Jurkat, Clone E6-1 (cell line): Measurements from ENCODE around the genes MED14 and CASK.

DNA sequence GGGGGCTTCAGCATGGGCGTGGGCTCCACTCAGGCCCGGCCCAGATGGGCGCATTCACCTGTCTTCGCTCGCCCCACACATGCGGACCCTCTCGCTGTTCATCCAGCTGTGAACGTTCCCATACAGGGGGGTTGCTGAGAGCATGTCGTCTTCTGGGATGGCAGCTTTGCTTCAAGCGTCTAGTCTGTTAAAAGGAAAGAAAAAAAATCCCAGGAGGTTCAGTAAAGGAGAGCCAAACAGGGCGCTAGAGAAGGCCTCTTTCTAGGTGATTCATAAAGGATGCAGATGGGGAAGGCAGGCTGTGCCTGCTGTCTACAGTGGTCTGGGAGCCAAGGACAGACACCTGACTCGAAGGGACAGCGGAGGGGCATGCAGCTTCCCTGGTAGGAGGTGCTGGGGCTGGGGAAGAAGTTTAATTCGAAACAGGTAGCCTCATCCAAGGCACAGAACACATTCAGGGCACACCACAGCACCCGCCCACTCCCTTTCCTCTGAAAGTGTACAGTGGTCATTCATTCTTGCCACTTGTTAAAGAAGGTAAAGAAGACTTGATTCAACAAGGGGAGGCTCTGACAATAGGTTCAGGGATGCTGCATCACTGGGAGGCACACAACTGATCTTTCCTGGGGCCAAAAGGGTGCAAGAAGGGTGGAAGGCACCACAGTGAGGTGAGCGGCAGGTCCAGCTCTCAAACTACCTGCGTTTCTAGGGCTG, 19.8 kb downstream of the BCOR start:
- RRBS = no CpG with 5 or more reads among the region's 17 CpGs

GRCh38 chrX:40092496-40093358, 5.0 kb downstream of the BCOR start:
- RRBS = no CpG with 5 or more reads among the region's 13 CpGs

DNA sequence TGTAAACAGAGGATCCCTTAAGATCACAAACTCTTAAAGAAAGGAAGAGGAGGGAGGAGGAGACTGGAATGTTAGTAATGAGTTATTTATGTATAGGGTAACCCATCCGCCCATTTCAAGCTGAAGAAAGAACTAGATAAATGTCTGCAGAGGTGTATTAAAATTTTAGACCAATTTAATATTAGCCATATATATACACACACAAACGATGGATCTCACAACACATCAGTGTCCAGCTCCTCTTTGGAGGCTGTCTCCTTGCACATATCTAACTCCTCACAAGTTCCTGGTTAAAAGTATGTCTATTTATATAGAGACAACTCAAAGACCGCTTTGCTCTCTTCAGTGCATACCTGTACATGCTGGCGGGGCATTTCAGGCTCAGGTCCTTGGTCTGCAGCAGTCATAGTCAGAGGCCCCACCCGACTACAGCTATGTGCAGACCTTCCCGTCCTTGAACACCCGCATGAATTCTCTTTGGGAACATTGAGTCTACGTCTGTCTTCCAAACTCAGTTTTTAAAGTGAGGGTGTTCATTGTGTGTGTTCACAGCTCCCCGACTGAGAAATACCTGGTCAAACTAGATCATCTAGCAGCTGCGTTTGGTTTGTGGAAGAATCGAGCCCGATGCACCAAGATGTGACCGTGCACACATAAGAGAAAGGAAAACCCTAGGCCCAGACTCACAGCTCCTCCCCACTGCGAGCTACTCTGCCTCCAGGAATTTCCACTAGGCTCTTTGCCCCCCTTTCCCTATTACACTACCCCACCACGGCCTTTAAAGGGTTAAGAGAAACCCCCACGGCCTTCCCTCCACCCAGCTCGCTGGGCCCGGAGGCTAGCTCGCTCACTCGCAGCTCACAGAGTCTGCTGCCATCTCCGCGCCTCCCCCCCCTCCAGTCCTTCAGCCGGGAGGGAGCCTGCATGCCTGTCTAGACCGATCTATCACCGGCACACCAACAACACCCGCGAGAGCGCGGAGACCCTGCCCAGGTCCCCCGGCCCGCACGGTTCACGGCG, 4.1 kb downstream of the BCOR start:
- RRBS = 84% methylated on average over 9 of the region's 34 CpGs

DNA sequence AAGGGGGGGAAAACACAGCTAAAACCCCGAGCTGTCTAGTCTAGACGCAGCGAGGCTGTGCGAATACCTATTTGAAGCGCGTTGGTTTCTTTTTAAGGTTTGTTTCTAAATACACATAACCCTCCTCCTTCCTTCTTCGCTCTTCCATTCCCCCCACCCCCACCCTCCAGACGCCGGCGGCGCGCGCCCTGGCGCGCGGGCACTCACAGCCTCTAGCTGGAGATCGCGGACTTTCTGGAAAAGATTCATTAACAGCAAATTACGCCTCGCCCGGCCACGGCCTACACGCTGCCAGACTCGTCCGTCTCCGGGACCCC, 2.2 kb downstream of the BCOR start:
- RRBS = no CpG with 5 or more reads among the region's 26 CpGs

DNA sequence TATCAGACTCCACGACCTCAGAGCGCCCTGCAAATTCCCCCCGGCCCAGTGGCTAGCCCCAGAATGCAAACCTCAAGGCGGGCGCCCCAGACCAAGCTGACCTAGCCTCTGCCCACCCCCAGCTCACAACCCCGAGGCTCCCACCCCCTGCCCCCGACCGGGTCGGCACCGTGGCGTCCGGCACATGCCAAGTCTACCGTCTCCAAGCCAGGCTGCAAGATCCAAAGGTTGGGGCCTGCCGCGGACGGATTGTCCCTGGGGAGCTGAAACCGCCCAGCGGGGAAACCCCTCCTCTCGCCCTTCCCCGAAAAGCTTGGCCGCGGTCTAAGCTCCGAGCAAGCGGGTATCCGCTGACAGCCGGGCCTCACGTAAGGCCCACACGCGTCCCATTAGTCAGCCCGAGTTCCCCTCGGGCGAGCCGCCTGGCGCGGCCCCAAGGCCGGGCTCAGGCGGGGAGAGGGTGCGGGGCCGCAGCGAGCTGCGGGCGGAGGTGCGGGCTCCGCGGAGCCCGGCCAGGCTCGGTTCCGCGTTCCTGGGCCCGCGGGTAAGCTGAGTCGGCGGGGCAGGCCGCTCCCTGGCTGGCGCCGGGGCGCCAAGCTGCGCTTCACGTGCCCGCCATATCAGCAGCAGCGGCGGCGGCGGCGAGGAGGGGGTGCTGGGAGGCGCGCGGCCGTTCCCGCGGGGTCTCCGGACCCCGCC, 6.9 kb upstream of the BCOR start:
- RRBS = 3% methylated on average over 30 of the region's 73 CpGs

- RRBS = no CpG with 5 or more reads among the region's 19 CpGs
These were observed 59.7 kb upstream of the BCOR start for GRCh38 chrX:40157224-40158146.

- RRBS = no CpG with 5 or more reads among the region's 24 CpGs
These were observed 200.5 kb upstream of the BCOR start for GRCh38 chrX:40297869-40298957.

- RRBS = under 1% methylated on average over 7 of the region's 31 CpGs
These were observed 383 bp upstream of the ATP6AP2 start for GRCh38 chrX:40580338-40580836.

- RRBS = 1% methylated on average over 28 of the region's 99 CpGs
These were observed at the start of gene MED14 for GRCh38 chrX:40735334-40736341. MED14 (minus strand) TSS chrX:40735542.

GRCh38 chrX:41024640-41025076, 60.6 kb upstream of the USP9X start:
- RRBS = no CpG with 5 or more reads among the region's 5 CpGs

- RRBS = 2% methylated on average over 17 of the region's 66 CpGs
These were observed 909 bp upstream of the USP9X start for GRCh38 chrX:41084060-41085012.

GRCh38 chrX:41140908-41141463, 55.7 kb downstream of the USP9X start:
- RRBS = no CpG with 5 or more reads among the region's 4 CpGs

DNA sequence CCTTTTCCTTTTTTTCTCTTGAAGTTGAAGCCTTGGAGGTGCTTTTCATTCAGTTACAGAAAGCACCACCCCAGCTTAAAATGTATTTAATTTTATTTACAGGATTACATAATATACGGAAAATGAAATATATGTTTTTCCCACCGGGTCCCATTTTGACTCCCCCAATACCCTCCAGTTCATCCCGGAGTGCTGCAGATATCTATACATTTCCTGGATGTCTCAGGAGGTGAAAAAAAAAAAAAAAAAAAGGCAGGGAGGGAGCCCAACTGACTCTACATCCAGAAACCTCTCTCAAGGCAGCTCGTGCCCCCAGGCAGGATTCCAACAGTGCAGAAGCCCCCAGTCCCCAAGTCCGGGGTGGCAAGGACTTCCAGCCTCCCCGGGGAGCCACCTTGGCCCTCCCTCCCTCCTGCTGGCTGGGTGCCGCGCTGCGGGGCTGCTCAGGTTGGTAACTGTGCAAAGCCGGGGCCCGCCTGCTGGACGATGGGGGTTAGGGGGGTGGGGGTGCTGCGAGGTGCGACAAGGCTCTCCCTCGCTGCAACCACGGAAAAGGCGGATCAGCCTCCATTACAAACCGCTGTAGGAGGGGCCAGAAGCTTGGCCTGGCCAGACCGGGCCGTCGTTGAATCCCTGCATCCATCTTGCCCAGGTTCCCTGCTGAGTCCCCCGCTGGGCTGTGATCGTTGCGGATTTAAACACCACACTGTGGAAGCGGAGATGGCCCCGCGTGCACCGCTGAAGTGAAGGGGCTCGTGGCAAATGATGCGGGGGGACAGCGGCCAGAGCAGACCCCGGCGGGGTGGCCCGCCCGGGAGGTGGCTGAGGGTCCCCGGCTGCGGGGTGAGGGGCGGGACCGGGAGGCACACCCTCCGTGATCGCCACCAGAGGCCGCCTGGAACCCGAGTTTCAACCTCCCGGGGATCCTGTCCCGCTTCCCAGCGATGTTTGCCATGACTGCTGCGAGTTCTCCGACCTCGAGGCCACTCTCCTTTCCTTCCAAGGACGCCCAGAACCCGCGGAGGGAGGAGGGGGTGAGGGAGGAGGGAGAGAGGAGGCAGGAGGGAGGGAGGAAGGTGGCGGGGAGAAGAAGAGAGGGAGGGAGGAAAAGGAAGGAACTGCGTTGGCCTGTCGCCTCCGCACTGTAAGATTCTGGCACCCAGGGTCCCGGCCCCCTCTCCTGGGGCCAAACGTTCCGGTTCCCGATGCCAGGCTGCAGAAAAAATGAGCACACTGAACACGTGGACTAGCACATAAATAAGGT, 58.1 kb upstream of the DDX3X start:
- RRBS = 10% methylated on average over 9 of the region's 61 CpGs

DNA sequence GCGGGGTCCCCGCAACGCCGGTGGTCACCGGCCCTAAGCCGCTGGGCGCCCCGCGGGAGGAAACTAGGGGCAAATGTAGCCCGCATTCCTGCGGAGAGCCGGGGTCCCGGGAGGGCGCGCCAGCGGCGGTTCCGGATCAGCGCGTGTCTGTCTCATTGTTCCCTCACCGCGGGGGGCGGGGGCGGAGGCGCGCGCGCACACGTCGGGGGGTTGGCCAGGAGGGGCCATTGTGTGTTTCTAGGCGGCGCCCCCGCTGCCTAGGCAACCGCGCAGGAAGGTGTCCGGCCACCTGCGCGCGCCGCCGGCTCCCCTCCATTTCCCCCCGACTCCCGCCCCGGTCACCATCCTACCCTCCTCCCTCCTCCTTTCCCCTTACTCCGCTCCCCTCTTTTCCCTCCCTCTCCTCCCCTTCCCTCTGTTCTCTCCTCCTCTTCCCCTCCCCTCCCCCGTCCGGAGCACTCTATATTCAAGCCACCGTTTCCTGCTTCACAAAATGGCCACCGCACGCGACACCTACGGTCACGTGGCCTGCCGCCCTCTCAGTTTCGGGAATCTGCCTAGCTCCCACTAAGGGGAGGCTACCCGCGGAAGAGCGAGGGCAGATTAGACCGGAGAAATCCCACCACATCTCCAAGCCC, 809 bp upstream of the DDX3X start:
- RRBS = 2% methylated on average over 12 of the region's 59 CpGs

GRCh38 chrX:41334401-41335439, 758 bp downstream of the DDX3X start:
- RRBS = 2% methylated on average over 13 of the region's 83 CpGs

GRCh38 chrX:41475635-41476454, 28.7 kb downstream of the NYX start:
- RRBS = no CpG with 5 or more reads among the region's 13 CpGs

DNA sequence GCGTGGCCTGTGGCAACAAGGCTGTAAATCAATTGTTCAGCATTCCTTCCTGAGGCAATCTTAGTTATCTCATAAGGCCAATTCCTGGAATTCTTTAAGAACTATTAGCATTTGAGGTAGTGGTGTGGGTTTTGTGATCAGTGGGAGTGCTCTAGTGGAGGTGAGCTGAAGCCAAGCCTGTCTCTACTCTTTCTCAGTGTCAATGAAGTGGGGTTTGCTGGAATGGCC, 5.1 kb upstream of the GPR82 start:
- RRBS = no CpG with 5 or more reads among the region's 1 CpG

GRCh38 chrX:41917442-41917881, 5.9 kb downstream of the CASK start:
- RRBS = no CpG with 5 or more reads among the region's 5 CpGs

- RRBS = 1% methylated on average over 31 of the region's 155 CpGs
These were observed at the start of gene CASK for GRCh38 chrX:41922881-41923911. CASK (minus strand) TSS chrX:41923554.

- RRBS = no CpG with 5 or more reads among the region's 1 CpG
These were observed 38.3 kb downstream of the PPP1R2C start for GRCh38 chrX:42739700-42740059.